ENCODE data around the genes VWA3A and HS3ST2.

DNA sequence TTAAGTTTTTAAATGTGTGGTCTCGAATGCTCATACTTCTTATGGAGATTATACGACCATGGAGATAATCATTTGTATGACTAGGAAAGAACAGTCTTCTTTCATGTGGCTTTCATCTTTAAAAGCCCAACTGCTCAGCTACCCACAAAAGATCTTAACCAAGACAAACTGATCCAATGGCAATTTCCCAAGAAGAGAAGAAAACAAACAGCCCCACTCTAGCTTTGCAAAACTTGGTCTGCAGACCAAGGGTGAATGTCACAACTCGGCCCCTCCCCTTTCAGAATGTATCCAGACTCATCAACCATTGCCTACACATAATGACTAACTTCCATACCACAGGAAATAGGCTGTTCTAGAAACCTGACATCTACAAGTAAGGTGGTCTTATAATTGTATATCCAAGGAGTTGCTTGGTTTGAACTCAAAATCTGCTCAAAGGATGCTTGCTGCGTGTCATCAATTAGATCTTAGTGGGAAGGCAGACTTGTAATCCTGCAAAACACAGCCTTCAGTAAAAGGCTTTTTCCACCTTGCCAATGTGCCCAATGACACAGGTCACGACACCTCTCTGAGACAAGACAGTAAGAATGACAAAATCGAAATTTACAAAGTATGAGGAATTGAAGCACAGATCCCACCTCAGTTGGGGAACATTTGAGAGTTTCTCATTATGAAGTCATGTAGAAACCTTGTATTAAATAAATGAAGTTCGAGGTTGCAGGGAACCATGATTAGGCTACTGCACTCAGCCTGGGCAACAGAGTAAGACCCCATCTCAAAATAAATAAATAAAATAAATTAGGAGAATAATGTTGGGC is 15.8 kb downstream of the DCUN1D3 start:
- RRBS = no CpG with 5 or more reads among the region's 7 CpGs

- RRBS = no CpG with 5 or more reads among the region's 3 CpGs
Observed at GRCh38 chr16:21261966-21262377, 16.1 kb downstream of the CRYM start.

- RRBS = no CpG with 5 or more reads among the region's 16 CpGs
Observed at GRCh38 chr16:21359932-21360465, 81.9 kb upstream of the CRYM start.

DNA sequence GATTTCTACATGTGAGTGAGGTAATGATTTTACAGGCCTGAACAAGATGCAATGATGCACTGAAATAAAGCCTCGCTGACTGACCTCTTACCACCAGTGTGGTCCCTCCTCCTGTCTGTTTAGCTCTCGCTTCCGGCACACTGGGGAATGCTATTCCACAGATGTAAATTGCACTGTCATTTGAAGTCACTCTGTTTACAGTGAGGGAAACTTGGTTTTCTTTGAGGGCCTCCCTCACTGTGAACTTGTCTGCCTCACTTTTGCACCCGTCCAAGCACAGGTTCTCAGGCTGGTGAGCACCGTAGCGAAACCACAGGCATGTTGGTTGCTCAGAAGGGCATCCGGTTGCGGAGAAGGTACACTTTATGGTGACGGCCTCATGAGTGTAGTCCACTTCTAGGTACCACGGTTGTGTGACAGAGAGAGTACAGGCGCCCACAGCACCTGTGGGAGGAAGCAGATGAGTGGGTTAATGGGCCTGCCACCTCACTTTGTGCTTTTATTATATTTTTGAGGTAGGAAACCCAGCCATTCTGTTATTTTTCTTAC is 5.3 kb downstream of the IGSF6 start:
- RRBS = no CpG with 5 or more reads among the region's 11 CpGs

DNA sequence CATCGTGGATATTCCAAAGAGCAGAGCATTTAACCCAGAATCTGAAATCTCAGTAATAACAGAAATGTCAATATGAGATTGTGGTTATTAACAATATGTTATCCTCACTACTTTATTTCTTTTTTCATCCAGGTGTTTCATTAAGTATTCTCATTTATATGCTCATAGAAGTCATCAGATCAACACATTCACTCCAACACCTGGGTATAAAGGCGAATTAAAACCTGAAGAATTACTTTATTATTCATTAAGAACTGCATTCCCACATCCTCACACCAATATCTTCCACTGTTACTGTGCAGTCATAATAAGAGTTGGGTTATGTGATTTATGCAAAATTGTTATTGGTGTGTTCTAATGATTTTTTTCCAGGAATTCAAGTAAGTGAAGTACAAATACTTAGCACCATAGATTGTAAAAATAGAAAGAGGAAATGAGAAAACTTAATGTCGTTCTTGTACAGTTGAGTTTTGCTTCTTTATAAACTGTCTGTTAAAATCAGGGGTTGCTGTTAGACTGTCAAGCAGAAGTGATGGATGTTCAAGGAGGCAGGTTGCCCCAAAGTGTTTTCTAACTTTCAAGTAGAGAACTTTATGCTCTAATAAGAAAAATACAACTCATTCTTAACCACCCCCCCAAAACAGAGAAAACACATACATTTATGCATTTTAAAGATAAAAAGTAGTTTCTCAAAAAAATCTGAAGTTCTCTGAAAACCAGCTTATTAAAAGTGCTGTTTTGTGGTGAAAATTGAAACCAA is 4.3 kb upstream of the IGSF6 start:
- RRBS = no CpG with 5 or more reads among the region's 3 CpGs

GRCh38 chr16:21790526-21790844 is 67.1 kb downstream of the NPIPB4 start:
- RRBS = no CpG with 5 or more reads among the region's 1 CpG

DNA sequence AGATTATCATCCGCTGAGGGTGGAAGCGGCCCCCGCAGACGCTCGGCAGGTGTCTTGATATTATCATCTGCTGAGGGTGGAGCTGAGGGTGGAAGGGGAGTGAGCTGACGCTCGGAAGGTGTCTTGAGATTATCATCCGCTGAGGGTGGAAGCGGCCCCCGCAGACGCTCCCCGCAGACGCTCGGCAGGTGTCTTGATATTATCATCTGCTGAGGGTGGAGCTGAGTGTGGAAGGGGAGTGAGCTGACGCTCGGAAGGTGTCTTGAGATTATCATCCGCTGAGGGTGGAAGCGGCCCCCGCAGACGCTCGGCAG is 21.9 kb downstream of the NPIPB4 start:
- RRBS = no CpG with 5 or more reads among the region's 21 CpGs

- RRBS = under 1% methylated on average over 10 of the region's 23 CpGs
Observed at GRCh38 chr16:21952771-21953168, 391 bp upstream of the UQCRC2 start.

GRCh38 chr16:21957250-21957677 is 4.1 kb downstream of the UQCRC2 start:
- RRBS = no CpG with 5 or more reads among the region's 5 CpGs

DNA sequence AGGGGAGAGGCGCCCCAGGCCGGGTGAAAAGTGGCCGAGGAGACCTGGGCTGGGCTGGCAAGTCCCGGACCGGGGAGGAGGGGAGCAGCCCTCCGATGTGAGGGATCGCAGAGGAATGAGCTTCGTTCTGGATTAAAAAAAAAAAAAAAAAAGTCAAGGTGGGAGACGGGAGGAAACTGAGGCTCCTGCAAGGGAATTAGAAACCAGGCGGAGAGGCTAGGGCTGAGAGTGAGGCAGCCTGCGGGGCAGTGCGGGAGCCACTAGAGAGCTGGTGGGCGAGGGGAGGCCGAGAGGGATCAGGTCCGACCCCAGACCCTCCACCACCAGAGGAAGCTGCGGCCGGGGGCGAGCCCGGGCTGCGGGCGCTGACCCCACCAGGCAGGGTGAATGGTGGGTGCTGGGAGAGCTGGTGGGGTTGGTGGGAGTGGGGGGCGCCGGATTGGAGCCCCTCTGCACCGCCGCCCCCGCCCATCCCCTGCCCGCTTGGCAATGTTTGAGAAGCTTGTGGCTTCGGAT is 759 bp downstream of the MOSMO start:
- RRBS = 7% methylated on average over 8 of the region's 28 CpGs

- RRBS = 97% methylated on average over 2 of the region's 13 CpGs
Observed at GRCh38 chr16:22091666-22092913, at the start of gene VWA3A. Gene VWA3A, plus strand, starts transcription at chr16:22092541.

GRCh38 chr16:22206406-22207479 is 665 bp downstream of the EEF2K start:
- RRBS = 1% methylated on average over 34 of the region's 72 CpGs

DNA sequence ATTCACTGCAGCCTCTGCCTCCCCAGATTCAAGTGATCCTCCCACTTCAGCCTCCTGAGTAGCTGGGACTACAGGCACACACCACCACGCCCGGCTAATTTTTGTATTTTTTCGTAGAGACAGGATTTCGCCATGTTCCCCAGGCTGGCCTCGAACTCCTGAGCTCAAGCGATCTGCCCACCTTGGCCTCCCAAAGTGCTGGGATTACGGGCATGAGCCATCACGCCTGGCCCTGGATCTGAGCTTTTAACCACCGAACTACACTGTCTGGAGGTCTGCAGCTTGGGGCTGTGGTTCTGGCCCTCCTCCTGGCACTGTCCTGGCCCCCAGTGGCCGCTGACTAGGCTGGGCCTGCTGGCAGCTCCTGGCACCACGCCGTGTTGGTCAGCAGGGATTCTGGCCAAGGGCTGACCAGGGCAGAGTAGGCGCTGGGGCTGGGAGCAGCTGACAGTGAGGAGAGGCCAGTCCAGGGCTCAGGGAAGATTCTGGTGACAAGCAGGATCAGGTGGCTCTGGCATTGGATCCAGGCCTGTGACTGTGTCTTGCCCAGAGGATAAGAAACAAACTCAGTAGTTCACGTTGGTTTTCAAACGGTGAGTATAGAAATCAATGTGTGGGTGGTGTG is 14.5 kb downstream of the EEF2K start:
- RRBS = no CpG with 5 or more reads among the region's 15 CpGs

DNA sequence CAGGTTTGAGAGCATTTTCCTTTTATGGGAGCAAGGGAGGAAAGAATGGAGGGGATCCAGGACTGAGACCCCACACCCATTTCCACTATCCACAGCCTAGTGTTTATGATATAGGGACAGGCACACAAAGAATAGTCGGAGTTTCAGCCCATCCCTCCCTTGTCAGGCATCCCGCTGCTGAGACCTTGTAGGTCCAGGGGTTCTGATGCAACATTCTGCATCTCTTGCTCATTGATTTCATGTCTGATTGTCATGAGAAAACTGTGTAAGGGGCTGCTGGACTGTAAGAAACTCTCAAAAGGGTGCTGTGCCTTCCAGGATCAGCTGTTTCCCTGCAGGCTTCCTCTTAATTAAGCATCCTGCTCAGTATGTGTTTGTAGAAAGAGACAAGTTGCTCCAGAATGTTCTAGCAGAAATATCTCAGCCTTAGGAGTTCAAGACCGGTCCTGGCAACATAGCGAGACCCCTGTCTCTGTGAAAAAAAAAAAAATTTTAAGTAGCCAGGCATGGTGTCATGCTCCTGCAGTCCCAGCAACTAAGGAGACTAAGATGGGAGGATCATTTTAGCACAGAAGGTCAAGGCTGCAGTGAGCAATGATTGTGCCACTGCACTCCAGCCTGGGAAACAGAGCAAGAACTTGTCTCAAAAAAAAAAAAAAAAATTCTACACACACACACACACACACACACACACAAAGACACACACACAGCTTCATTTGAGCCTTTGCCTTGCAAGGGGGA is 5.2 kb upstream of the POLR3E start:
- RRBS = no CpG with 5 or more reads among the region's 4 CpGs

GRCh38 chr16:22373633-22374224 is 690 bp downstream of the CDR2 start:
- RRBS = 2% methylated on average over 11 of the region's 49 CpGs

DNA sequence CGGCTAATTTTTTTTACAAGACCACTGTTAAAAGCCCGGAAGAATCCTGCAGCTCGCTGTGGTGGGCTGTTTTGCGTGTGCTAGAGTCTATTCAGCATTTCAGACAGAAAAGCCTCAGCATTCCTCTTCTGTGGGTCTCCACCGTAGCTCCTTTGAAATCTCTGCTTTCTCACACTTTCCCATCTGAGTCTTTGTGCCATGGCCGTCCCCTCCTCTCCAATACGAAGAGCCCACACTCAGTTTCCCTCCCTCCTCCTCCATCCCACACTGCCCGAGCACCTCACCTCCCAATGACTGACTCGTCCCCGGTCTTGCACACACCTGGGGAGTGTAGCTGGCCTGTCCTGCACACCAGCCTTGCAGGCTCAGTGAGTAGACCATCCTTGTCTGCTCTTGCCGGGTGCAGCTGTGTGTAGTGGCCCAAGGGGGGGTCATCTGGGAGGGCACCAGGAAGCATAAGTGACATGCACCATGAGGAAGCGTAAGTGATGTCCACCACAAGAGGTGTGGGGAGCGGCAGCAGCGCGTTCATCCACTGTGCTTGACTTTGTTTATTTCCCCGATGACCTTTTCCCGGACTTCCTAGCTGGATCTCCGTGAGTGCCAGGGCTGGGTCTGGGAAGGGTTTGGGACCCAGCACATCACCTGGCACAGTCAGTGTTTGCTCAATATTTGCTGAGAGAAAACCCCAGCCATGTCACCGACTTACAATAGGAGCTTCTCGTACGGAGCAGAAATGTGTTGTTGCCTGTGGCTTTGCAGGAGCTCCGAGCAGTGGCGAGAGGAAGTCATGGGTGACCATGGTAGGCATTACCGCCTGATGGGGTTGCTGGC is 45.5 kb upstream of the CDR2 start:
- RRBS = 97% methylated on average over 1 of the region's 24 CpGs

- RRBS = 93% methylated on average over 50 of the region's 128 CpGs
Observed at GRCh38 chr16:22813172-22814507, at the start of gene HS3ST2. Gene HS3ST2, plus strand, starts transcription at chr16:22814162.

DNA sequence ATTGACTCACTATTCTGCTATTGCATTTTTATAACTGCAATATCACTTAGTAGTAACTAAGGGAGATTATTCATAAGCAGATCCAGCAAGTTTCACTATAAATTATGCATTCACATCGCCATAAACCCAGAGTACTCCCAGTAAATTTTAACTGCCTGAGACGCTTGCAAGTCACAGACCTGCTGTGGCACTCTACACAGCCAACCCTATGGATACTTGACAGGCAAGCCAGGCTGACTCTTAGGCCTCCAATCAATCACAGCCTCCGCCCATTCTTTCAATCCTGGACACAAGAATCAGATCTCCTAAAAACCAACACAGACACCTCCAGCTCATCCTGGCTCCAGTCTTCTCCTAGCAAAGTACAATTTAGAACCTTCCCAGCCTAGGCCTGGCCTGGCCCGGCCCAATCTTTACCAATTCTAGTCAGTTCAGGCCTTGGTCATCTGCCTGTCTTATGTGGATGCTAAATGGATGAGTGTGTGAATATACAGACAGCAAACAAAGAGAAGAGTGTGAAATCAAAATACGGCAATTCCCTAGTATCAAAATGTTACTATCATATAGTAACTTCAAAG is 28.1 kb downstream of the USP31 start:
- RRBS = no CpG with 5 or more reads among the region's 5 CpGs

DNA sequence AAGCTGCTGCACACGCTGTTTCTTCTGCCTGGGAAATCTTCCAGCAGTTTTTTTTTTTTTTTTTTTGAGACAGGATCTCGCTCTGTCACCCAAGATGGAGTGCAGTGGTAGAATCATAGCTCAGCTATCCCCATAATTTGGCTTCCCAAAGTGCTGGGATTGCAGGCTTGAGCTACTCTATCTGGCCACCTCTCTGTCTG is 34.8 kb upstream of the SCNN1B start:
- RRBS = no CpG with 5 or more reads among the region's 2 CpGs

- RRBS = no CpG with 5 or more reads among the region's 16 CpGs
Observed at GRCh38 chr16:23348558-23349025, 46.5 kb downstream of the SCNN1B start.

Measured in CMK (cell line).